HepG2 (cell line): ENCODE results near the genes GIMAP8, GIMAP4, GIMAP1 and TMEM176A.

GRCh38 chr7:150372243-150372984 lies 3.8 kb downstream of the REPIN1 start:
- RRBS, 2 experiments, result 98% methylated on average over 15 to 18 of the region's 81 CpGs
CAGE:
- cytosol, long polyA minus RNA, result no peak
- cytosol, long polyA plus RNA, result no peak
- long polyA plus RNA, result no peak
- nucleus, long polyA minus RNA, result no peak
- nucleus, long polyA plus RNA, result no peak

DNA sequence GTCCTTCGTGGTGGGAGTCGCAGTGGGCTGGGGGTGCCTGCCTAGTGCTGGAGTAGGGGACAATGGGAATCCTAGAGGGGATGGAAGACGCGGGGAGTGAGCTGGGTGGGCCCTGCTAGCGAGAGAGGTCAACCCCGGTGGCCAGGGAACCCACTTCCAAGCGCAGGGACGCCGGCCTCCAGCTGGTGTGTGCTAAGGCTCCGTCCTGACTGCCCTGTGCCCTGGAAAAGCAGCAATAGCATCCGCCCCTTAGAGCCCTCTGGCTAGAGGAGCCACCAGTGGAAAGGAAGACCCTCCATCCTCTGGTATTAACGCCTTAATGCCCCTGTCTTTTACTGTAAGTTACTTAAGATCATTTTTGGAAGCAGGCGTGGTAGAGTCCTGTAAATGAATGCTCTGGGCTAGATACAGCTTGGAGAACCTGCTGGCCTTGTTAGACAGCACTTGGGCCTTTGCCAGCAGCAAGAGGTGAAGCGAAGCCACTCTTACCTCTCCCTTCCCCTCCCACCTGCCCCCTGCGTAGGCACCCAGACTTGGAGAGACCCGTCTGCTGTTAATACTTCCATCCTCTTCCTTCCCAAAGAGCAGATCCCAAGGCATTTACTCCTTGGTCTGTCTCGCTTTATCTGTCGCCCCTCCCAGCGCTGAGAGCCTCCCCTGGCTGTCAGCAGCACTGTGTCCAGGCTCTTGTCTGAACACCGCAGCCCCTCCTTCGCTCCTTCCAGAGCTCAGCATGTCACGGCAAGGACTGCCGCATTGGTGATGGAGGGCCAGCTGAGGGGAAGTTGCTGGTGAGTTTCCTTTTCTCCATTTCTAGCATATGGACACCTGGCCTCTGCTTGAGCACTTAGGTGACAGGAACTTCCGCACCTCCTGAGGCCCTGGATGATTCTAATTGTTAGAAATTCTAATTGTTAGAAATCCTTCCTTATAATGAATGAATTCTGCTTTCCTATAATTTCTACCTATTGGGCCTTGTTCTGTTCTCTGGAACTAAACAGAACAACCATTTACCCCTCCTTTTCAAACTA lies 4.7 kb downstream of the REPIN1 start:
- RRBS, 2 experiments, result no CpG with 5 or more reads among the region's 24 CpGs
CAGE:
- cytosol, long polyA minus RNA, result no peak
- cytosol, long polyA plus RNA, result no peak
- long polyA plus RNA, result no peak
- nucleus, long polyA minus RNA, result no peak
- nucleus, long polyA plus RNA, result no peak

DNA sequence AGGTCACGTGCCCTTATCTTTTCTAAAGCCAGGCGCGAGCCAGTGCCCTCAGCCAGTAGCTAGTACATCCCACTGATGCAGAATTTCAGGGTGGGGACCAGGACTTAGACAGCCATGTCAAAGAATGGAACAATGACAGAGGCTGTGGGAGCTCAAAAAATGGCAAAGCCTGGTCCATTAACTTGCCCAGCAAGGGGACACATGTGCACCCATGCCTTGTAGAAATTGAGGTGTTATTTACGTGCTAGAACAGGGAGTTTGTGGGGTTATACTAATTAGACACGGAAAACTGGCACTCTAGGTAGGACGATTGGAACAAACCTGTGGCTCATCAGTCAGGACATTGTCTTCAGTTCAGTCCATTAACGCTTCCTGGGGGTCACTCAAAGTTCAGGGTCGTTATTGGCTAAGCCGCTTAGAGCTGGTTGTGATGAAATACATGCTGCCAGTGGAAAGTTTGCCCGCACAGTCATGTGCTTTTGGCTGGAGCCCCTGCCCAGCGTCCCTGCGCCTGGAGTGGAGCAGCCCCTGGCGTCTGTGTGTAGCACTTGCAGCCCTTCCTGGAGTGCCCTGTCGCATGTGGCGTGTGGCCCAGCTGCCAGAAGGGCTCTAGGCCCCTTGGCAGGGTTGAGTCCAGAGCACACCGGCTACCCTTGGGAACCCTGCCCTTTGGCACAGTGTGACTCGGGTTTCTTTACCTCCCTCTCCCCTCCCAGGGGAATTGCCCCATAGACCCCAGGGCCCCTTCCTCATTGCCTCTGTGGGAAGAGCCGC lies 9.6 kb downstream of the ZNF775 start:
- RRBS, 2 experiments, result no CpG with 5 or more reads among the region's 18 CpGs
CAGE:
- cytosol, long polyA minus RNA, result no peak
- cytosol, long polyA plus RNA, result no peak
- long polyA plus RNA, result no peak
- nucleus, long polyA minus RNA, result no peak
- nucleus, long polyA plus RNA, result no peak

DNA sequence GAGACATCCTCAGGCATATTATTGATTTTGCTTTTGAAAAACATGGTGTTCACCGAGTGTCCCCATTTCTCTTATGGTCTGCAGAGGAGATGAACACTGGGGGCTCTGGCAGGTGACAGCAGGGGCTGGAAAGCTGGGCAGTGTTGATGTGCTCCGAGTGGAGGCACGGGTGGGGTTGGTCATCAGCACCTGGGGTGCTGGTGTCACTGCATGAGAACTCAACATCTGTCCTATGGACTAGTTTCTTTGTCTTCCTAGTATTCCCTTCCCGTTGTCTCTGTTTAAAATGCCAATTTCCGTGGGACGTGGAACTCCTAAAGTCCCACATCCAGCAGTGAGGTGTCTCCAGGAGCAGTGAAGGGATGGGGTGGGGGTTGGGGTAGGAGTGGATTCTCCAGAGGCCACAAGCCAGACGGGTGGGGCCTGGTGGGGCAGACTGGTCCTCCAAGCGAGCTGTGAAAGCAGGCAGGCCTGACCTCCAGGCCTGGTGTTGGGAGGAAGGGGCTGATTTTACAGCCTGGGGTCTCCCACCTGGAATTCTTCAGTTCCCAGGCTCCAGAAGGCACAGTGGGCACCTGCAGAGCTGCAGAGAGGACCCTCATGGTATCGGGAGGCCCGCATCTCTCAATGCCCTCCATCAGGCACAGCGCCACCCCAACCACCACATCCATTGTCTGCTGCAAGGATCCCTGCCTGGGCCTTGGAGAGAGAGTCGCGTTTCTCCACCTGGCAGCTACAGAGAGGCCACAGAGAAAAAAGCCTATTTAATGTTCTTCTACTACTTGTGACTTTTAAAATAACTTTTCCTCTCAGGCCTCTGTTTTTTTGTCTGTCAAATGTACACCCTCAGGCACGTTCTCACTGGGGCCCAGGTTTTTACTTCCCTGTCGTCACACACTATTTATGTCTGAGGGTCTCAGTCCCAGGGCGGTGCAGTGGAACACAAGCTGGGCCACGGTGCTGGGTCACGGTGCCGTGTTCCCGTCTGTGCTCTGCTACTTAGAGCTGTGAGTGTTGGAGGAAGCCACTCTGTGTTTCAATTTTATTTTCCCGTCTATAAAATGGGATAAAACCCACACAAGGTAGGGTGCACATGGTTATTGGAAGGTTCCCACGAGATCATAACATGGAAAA lies 1.7 kb upstream of the ENSG00000284691 start:
- RRBS, 2 experiments, result no CpG with 5 or more reads among the region's 22 CpGs
CAGE:
- cytosol, long polyA minus RNA, result no peak
- cytosol, long polyA plus RNA, result no peak
- long polyA plus RNA, result no peak
- nucleus, long polyA minus RNA, result no peak
- nucleus, long polyA plus RNA, result no peak

GRCh38 chr7:150408659-150409447 lies 3.4 kb downstream of the ENSG00000284691 start:
- RRBS, 2 experiments, result no CpG with 5 or more reads among the region's 12 CpGs
CAGE:
- cytosol, long polyA minus RNA, result no peak
- cytosol, long polyA plus RNA, result no peak
- long polyA plus RNA, result no peak
- nucleus, long polyA minus RNA, result no peak
- nucleus, long polyA plus RNA, result no peak

GRCh38 chr7:150450124-150451176 lies at the start of gene GIMAP8:
TSS of gene GIMAP8 (plus strand) at chr7:150450630.
- RRBS, 2 experiments, result 8 to 9% methylated on average over 8 of the region's 32 CpGs
CAGE:
- cytosol, long polyA minus RNA, result no peak
- cytosol, long polyA plus RNA, result no peak
- long polyA plus RNA, result no peak
- nucleus, long polyA minus RNA, result no peak
- nucleus, long polyA plus RNA, result no peak

DNA sequence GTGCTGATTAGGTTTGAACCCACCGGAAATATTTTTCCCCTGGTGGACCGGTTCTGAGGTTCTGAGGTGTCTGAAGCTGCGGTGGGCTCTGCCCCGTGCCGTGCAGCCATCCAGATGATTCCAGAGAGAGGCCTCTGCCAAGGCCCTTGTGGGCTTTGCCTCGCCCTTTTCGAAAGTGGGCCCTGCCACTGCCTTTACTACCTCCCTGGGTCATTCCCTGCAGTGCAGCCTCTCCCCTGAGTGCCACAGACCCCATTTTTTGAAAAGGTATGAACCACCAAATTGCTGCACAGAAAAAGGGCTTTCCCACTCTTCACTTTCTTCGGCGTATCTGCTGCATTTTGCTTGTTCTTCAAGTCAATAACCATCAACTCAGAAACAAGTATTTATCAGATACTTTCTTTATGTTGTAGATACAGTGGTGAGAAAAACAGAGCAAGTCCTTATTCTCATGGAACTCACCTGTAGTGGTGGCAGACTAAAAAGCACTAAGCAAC lies 2.9 kb downstream of the GIMAP8 start:
- RRBS, 2 experiments, result no CpG with 5 or more reads among the region's 9 CpGs
CAGE:
- cytosol, long polyA minus RNA, result no peak
- cytosol, long polyA plus RNA, result no peak
- long polyA plus RNA, result no peak
- nucleus, long polyA minus RNA, result no peak
- nucleus, long polyA plus RNA, result no peak

GRCh38 chr7:150508002-150508702 lies 6.5 kb upstream of the GIMAP7 start:
- RRBS, 2 experiments, result no CpG with 5 or more reads among the region's 6 CpGs
CAGE:
- cytosol, long polyA minus RNA, result no peak
- cytosol, long polyA plus RNA, result no peak
- long polyA plus RNA, result no peak
- nucleus, long polyA minus RNA, result no peak
- nucleus, long polyA plus RNA, result no peak

DNA sequence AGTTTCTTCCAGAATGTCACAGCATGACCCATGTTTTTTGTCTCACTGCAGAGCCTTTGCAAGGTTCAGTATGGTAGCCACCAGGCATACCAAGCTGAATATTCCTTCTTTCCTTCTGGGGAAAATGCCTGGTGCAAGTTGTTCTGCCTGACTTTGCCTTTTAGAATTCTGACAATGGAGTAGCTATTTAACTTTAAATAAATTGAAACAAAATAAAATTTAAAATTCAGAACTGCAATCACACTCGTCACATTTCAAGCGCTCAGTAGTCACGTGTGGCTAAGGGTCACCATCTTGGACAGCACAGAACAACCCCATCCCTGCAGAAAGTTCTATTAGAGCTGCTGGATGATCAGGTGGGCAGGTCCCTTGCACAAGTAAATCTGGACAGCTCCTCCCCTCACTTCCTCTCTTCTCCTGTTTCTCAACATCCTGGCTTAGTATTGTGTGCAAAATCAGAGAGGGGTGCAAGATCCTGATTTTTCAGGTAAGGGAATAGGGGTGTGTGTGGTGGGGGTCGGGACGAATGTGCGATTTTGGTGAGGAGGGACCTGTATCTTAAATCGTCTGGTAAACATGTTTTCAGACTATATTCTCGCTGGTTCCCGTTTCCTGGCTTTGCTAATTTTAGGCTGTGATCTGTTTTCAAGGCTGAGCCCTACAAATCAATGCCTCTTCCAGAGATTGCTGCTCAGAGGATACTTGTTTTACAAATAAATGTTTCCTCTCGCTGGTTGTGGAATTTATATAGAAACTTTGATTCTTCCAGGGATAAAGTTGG lies at the start of gene GIMAP4:
Gene GIMAP4 (plus strand): TSS at position 440 of the 781 bp plus-strand sequence.
- RRBS, 2 experiments, result no CpG with 5 or more reads among the region's 10 CpGs
CAGE:
- cytosol, long polyA minus RNA, result no peak
- cytosol, long polyA plus RNA, result no peak
- long polyA plus RNA, result no peak
- nucleus, long polyA minus RNA, result no peak
- nucleus, long polyA plus RNA, result no peak

DNA sequence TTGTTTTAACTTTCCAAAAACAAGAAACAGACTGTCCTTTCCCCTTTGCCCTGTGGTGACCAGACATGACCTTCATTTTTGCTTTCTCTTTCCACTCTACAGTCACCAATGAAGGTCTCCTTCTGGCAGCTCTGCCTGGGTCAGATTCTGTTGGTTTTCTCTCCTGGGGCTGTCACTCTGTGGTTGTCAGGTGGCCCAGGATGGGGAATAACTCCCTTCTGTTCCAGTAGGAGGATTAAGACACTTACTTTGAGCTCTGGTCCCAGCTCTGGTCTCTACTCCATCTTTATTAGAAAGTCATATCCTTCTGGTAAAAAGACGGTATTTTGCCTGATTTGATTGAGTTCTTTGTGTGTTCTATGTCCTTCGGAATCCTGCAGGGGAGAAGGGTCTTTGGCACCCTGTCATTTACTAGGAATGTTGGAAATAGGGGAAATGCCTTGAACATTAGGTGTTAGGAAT lies 19.8 kb downstream of the GIMAP4 start:
- RRBS, 2 experiments, result no CpG with 5 or more reads among the region's 2 CpGs
CAGE:
- cytosol, long polyA minus RNA, result no peak
- cytosol, long polyA plus RNA, result no peak
- long polyA plus RNA, result no peak
- nucleus, long polyA minus RNA, result no peak
- nucleus, long polyA plus RNA, result no peak

GRCh38 chr7:150630448-150630925 lies 1.7 kb downstream of the GIMAP6 start:
- RRBS, 2 experiments, result no CpG with 5 or more reads among the region's 1 CpG
CAGE:
- cytosol, long polyA minus RNA, result no peak
- cytosol, long polyA plus RNA, result no peak
- long polyA plus RNA, result no peak
- nucleus, long polyA minus RNA, result no peak
- nucleus, long polyA plus RNA, result no peak

GRCh38 chr7:150715730-150717049 lies at the start of gene GIMAP1:
TSS of gene GIMAP1 (plus strand) at chr7:150716613.
- RRBS, 2 experiments, result no CpG with 5 or more reads among the region's 13 CpGs
CAGE:
- cytosol, long polyA minus RNA, result no peak
- cytosol, long polyA plus RNA, result no peak
- long polyA plus RNA, result no peak
- nucleus, long polyA minus RNA, result no peak
- nucleus, long polyA plus RNA, result no peak

DNA sequence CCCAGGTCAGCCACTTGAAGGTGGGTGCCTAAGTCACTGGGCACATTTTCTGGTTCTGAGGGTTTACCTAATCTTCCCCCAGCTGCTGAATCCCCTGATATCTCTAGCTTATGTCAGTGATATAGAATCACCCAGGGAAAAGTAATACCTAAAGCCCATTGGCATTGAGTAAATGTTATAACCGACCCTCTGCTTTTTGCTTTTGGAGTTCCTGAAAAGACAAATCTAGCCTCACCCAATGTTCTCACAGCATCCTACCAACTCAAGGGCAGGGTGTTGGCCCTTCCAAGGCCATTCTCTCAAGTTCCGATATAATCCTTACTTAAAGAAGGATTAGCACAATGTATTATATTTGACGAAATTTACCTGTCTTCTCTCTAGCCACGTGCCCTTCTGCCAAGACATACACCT lies 2.1 kb downstream of the GIMAP1 start:
- RRBS, 2 experiments, result no CpG with 5 or more reads among the region's 4 CpGs
CAGE:
- cytosol, long polyA minus RNA, result no peak
- cytosol, long polyA plus RNA, result no peak
- long polyA plus RNA, result no peak
- nucleus, long polyA minus RNA, result no peak
- nucleus, long polyA plus RNA, result no peak

GRCh38 chr7:150783967-150784701 lies 16.0 kb downstream of the TMEM176B start:
- RRBS, 2 experiments, result no CpG with 5 or more reads among the region's 10 CpGs
CAGE:
- cytosol, long polyA minus RNA, result no peak
- cytosol, long polyA plus RNA, result no peak
- long polyA plus RNA, result no peak
- nucleus, long polyA minus RNA, result no peak
- nucleus, long polyA plus RNA, result no peak

GRCh38 chr7:150793684-150794330 lies 6.4 kb downstream of the TMEM176B start:
- RRBS, 2 experiments, result no CpG with 5 or more reads among the region's 5 CpGs
CAGE:
- cytosol, long polyA minus RNA, result no peak
- cytosol, long polyA plus RNA, result no peak
- long polyA plus RNA, result no peak
- nucleus, long polyA minus RNA, result no peak
- nucleus, long polyA plus RNA, result no peak

DNA sequence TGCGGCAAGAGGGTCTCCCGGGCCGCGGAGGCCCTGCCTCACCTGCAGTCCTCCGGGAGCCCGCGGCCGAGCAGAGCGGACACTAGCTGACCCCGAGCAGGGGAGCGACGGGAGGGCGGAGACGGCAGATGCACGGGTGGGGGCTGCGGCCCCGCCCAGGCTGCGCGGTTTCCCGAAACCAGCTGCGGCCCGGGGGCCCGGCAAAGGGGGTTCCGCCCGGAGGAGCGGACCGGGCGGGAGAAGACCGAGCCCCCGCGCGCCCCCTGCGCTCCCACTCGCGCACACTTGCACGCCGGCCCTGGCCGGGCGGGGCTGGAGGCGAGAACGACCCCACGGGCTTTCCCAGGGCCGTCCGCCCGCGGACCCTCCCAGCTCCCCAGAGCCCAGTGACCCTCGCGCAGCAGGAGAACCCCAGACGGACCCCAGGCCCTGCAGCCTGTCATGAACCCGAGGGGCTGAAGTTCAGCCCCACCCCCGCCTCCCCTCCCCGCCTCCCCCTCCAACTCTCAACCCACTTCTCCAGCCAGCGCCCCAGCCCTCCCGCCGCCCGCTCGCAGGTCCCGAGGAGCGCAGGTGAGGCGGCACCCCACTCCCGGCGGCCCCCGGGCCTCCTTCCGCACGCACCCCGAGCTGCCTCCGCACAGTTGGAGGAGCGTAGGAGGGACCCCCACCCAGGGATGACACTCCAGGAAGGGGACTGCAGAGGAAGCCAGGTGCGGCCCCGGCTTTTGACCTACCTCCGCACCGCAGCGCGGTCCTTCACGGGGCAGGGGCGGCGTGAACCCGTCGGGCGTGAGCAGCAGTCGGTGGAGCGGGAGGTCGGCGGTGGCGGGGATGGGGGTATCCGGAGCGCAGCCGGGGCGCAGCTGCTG lies at the start of gene TMEM176A:
Gene TMEM176A (plus strand): TSS at position 514 of the 872 bp plus-strand sequence.
- RRBS, 2 experiments, result 79 to 84% methylated on average over 16 to 17 of the region's 89 CpGs
CAGE:
- cytosol, long polyA minus RNA, result no peak
- cytosol, long polyA plus RNA, result no peak
- long polyA plus RNA, result no peak
- nucleus, long polyA minus RNA, result no peak
- nucleus, long polyA plus RNA, result no peak

DNA sequence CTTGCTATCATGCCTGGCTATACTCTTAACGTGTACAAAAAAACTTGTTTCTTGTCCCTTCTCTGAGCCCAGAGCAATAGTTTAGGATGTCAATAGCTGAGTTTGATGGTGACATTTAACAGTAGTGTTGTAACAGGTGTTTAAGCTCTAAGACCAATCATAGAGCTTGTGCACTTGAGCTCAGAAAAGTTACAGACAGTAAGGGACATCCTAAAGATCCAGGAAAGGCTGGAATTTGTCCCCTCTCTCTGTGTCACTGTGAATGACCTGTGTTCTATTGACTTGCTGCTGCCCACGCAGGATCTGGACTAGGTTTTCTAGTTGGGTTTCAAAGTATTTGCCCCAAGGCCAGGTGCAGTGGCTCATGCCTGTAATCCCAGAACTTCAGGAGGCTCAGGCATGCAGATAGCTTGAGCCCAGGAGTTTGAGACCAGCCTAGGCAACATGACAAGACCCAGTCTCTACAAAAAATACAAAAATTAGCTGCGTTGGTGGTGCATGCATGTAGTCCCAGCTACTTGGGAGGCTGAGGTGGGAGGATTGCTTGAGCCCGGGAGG lies 17.1 kb downstream of the AOC1 start:
- RRBS, 2 experiments, result no CpG with 5 or more reads among the region's 4 CpGs
CAGE:
- cytosol, long polyA minus RNA, result no peak
- cytosol, long polyA plus RNA, result no peak
- long polyA plus RNA, result no peak
- nucleus, long polyA minus RNA, result no peak
- nucleus, long polyA plus RNA, result no peak

DNA sequence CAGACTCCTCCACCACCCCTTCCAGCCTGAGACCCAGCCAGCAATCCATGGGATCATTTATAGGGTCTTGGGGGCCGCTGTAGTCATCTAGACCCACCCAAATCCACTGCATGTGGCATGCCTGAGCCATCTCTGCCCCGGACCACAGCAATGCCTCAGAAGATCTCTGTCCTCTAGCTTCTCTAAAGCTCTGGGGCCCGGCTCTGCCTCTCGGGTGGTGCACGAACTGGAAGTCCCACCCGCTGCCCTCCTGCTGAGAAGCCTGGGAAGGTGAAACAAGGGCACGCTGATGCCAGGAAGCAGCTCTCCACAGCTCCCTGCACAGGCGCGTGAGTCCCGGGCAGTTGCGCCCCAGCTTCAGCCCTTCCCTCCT lies 12.9 kb downstream of the KCNH2 start:
- RRBS, 2 experiments, result 20% methylated on average over 1 of the region's 11 CpGs; no CpG with 5 or more reads in 1 of the 2 experiments
CAGE:
- cytosol, long polyA minus RNA, result no peak
- cytosol, long polyA plus RNA, result no peak
- long polyA plus RNA, result no peak
- nucleus, long polyA minus RNA, result no peak
- nucleus, long polyA plus RNA, result no peak

GRCh38 chr7:150968224-150968430 lies 10.0 kb downstream of the KCNH2 start:
- RRBS, 2 experiments, result 6 to 30% methylated on average over 1 to 3 of the region's 9 CpGs
CAGE:
- cytosol, long polyA minus RNA, result no peak
- cytosol, long polyA plus RNA, result no peak
- long polyA plus RNA, result no peak
- nucleus, long polyA minus RNA, result no peak
- nucleus, long polyA plus RNA, result no peak

GRCh38 chr7:151008506-151009515 lies 15.5 kb downstream of the ATG9B start:
- RRBS, 2 experiments, result 14 to 15% methylated on average over 14 to 16 of the region's 48 CpGs
CAGE:
- cytosol, long polyA minus RNA, result start-site peak on the plus strand at chr7:151008903-151008948, 23 reads
- cytosol, long polyA plus RNA, result start-site peak on the plus strand at chr7:151008889-151008979, 21 and 24 reads in 2 replicates
- long polyA plus RNA, result start-site peak on the plus strand at chr7:151008892-151008953, 23 and 21 reads in 2 replicates
- nucleus, long polyA minus RNA, result no peak
- nucleus, long polyA plus RNA, result no peak